T47D (cell line): Measurements from ENCODE around the gene CTSE.

GRCh38 chr1:204806851-204807138 lies 21.7 kb upstream of the NFASC start:
- RRBS = under 1% methylated on average over 2 of the region's 10 CpGs

DNA sequence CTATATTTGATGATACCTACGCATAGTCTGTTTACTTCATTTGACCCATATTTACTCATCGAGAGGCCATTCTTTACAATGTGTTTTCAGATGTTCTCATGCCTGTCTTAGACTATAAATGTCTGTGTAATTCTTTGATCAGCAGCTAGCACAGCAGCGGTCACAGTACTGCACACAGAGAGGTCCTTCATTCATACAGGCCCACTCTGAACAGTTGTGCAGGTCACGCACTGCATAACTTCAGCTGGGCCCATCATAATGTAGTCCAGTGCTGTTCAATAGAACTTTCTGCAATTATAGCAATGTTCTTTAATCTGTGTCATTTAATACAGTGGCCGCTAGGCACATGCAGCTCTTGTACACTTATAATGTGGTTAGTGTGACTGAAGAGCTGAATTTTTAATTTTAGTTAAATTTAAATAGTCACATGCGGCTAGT lies 6.6 kb upstream of the NFASC start:
- RRBS = no CpG with 5 or more reads among the region's 6 CpGs

DNA sequence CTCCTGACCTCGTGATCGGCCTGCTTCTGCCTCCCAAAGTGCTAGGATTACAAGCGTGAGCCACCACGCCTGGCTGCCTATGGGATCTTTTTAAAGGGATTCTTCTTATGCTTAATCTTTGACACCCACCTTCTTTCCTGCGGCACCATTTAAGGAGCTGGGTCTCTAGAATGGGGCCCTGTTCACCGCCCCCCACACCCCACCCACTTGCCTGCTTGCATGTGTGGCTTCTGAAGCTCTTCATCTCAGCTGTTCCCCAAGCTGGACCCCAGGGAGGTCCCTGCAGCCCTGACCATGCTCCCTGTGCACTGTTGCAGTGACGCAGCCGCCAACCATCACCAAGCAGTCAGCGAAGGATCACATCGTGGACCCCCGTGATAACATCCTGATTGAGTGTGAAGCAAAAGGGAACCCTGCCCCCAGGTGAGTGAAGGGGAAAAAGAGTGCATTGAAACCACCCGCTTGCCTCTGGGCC lies 91.3 kb upstream of the CNTN2 start:
- RRBS = no CpG with 5 or more reads among the region's 12 CpGs

DNA sequence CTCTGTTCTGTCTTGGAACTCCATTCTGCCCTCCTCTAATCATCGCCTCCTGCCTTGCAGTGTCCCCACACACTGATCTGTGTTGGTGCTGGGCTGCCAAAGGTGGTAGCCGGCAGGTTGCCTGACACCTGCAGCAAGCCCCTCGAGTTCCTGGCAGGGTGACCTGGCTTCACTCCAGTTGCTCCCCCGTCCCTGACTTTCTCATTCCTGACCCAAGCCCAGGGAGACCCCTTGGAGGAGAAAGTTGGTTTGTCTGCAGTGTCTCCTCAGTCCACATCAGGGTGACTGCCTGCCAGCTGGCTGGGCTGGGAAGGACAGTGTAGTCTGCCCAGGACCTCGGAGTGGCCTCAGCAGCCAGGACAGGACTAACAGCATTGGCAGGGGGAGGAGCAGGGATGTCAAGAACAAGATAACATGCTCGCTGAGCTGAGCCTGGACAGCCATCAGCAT lies 83.8 kb upstream of the CNTN2 start:
- RRBS = no CpG with 5 or more reads among the region's 6 CpGs

DNA sequence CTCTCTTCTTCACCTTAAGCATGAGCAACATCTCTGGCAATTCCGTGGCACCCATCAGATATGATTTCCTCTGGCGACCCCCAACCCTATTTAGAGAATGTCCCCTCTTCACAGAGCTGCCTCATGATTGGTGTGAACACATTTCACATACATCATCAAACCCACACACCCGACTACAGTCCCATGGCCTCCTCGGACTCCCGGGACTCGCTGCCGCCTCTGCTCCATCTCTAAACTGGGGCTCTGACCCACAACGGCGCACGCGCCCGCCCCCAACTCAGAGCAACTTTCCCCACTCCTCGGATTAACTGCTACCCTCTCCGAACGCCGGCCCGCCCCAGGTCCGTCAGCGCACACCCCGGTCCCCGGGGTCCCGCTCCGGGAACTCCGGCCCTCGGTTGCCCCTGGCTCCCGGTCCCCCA lies 848 bp downstream of the DSTYK start:
- RRBS = 2% methylated on average over 8 of the region's 26 CpGs

- RRBS = no CpG with 5 or more reads among the region's 11 CpGs
Measured at GRCh38 chr1:205247319-205248072, 19.8 kb downstream of the TMCC2 start.

- RRBS = no CpG with 5 or more reads among the region's 10 CpGs
Measured at GRCh38 chr1:205270704-205271225, 43.0 kb downstream of the TMCC2 start.

DNA sequence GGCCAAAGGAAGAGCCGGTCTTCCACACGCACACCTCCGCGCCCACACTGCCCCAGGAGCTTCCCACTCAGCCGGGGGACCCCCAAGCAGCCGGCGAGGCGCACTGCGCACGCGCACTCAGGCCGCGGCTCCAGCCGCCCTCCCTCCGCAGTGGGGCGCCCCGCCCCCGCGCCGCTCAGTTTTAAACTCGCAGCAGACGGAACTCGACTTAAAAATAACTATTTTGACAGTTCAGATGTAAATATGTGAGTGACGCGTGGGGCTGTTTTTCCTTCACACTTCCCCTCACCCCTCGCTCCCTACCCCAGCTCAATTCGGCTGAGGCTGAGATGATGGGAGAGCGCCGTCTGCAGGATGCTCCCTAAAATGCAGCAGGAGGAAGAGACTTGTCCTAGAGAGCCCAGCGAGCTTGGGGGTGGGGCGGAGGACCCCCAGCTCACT lies 8.8 kb upstream of the LEMD1 start:
- RRBS = 2% methylated on average over 5 of the region's 31 CpGs

- RRBS = no CpG with 5 or more reads among the region's 7 CpGs
Measured at GRCh38 chr1:205613029-205613780, 18.6 kb downstream of the ELK4 start.

- RRBS = no CpG with 5 or more reads among the region's 1 CpG
Measured at GRCh38 chr1:205703046-205703454, 22.7 kb upstream of the SLC45A3 start.

DNA sequence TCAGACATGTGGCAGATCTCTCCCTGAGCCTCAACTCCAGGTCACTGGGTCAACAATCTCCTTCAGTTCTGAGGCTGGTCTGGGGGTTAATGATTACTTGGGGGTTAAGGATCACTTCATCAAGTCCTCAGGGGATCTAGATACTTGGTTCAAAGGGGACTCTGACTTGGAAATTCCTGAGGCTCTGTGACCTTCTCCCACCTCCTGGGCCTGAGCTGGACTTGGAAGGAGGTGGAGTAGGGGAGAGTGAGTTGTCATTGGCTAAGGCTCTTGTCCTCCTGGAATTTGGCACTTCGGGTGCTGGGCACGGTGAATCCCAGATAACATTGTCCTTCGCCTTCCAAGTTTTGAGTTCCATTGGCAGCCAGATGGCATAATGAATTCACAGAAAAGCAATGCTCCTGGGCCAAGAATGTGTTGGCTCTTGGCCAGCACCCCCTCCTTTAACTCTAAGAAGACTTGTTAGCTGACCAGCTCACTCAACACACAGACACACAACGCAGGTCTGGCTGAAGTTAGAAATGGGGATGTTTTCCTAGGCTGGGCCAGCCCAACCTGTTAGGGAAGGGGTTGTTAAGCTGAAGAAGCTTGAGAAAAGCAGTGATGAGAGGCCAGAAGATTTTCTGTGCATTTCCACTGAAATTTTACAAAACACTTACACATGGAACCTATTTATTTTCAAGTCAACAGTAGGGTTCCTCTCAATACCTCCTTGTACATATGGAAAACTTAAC lies 29.7 kb downstream of the SLC26A9 start:
- RRBS = no CpG with 5 or more reads among the region's 4 CpGs

DNA sequence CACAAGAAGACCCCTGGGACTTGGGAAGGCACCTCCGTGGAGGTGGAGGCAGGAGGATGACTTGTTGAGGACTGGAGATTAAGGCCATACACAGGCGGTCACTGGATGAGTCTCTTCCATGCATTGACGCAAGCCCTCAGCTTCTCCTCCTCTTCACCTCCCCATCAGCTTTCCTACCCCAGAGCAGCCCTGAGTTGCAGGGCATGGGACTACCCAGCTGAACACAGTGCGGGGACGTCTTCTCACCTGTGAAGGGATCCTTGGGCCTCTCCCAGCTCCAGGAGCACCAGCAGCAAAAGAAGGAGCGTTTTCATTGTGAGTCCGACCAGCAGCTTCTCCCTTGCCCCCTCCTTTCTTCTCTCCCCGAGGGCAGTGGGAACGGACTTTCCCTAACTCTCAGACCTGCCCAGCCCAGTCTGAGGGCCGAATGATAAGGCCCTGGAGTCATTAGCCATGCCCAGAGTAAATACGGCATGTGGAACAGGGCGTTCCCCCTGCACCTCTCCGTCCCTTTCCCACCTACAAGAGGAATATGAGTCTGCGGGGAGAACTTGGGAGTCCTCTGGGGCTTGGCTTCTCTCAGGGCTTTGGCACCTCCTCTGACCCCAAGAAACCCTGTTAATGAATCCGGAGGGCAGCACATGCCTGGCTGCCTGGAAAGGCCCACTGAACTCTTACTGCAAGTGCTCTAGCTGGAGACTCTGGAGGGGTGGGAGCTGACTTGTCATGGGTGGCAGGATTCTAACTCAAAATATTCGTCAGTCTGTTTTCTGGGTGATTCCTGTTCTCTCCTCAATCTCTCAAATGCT lies at the start of gene CTSE:
TSS of gene CTSE (minus strand) at position 418 of the 809 bp plus-strand sequence.
- RRBS = no CpG with 5 or more reads among the region's 16 CpGs

DNA sequence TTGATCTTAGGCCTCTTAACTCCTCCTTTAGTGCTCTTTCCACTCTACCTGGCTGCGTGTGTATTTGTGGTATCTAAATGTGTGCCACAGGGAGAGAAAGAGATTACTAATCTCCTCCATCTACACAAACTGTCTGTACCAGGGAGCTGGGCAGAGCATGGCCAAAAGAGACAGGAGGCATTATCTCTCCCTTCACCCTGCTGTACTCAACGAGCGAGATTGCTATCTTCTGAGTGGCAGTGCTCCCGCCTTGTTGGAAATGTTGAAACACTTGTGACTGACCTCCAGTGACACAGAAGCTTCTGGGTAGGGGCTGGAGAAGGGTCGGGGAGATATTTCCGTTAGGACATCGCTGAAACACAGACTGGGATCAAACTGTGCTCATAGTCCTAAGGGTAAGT lies 30.3 kb downstream of the RHEX start:
- RRBS = no CpG with 5 or more reads among the region's 7 CpGs

GRCh38 chr1:206560075-206560417 lies 52.2 kb downstream of the EIF2D start:
- RRBS = no CpG with 5 or more reads among the region's 6 CpGs

DNA sequence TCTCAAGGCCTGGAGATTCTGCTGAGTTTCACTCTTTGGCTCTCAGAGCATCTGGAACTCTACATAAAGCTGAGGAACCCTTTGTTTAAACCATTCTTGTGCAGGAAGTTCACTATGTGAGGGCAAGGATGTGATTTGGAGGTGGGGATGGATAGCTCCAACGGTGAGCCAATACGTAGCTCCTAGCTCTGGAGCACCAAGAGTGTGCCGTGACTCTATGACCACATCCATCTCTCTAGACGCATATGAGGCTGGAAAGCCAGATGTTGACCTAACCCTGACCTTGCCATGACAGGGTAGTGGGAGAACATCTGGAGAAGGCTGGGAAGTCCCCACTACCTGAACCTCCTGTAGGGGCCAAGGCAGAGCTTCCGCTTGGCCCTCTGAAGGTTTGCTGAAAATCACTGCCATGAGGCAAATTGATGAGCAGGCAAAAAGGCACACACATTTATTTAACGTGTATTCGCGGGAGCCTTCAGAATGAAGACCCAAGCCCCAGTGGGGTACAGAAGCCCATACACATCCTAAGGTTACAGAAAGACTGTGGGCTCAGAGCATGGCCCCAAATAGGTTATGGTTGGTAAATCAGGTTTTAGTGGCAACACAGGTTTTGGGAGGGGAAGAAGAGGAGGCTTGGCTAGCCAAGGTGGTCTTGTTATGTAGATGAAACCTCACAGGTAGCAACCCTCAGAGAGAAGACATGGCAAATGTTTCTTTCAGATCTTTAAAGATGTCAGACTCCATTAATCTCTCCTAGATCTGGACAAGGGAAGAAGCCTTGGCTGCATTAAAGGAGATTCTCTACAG lies 43.3 kb downstream of the EIF2D start:
- RRBS = no CpG with 5 or more reads among the region's 8 CpGs

DNA sequence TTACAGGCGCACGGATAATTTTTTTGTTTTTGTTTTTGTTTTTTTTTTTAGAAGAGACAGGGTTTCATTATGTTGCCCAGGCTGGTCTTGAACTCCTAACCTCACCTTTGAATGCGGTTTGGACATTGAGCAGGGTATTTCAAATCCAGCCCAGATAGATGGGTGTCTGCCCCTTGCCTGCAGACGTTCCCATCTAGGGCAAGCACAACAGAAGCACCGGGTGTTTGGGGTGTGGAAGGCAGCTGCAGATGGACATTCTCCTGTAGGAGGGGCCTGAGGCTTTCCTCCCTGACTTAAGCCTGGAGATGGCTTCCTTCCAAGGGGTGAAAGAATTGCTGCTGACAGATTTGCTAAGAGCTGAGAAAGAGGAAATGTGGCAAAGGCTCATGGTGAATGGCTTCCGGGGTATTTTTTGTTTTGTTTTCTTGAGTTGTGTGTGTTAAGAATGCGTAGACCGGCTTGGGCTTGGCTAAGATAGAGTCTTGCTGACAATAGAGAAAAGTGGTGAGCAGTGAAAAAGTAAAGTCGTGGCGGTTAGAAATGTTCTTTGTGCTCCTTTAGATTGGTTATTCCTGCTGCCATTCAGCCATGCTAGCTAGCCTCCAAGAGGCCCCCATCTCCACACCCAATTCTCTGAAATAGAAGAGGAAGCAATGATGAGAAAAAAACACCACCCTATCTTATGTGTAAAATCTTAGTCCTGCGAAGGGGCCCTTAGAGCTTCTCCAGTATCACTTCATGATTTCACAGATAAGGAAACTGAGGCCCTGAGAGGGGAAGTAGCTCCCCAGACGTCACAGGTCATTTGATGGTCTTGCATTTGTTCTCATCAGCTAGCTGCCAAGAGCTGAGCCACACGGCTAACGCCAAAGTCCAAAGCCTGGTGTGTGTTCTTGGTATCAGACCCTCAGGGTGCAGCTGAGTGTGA lies 37.0 kb downstream of the EIF2D start:
- RRBS = 83% methylated on average over 1 of the region's 14 CpGs

DNA sequence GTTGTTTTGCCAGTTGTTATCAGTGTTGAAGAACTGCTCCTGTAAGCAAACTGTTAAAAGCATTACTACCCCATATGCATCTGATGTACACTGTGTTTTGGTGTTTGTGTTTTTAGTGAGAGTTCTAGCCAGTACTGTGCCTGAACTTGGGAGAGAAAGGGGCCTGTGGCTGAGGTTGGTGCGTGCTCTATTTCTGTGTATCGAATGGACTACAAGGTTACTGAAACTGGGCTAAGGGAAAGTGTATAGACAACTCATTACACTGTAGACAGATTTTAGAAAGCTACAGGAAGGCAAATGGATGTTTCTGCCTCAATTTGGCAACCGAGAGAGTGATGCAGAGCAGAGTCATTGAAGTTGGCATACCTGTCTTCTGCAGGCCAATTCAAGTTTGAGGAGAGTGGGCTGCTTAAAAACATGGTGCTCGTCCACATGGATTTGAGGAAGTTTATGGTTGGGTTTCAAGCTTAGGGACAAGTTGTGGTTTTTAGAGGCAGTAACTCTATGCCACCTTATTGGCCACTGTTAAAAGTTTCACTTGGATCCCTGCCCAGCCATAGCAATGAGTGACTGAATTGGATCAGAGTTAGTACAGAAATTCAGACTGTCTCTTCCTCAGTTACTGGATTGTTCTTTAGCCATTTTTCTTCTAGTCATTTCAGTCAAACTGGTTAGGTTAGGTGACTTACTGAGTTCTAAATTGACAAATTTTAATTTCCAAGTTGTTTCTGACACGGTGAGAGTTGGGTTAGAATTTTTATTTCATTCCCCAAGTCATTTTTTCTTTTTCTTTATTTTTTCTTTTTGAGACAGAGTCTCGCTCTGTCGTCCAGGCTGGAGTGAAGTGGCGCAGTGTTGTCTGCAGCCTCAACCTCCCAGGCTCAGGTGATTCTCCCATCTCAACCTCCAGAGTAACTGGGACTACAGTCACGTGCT lies 17.2 kb downstream of the DYRK3 start:
- RRBS = no CpG with 5 or more reads among the region's 9 CpGs

DNA sequence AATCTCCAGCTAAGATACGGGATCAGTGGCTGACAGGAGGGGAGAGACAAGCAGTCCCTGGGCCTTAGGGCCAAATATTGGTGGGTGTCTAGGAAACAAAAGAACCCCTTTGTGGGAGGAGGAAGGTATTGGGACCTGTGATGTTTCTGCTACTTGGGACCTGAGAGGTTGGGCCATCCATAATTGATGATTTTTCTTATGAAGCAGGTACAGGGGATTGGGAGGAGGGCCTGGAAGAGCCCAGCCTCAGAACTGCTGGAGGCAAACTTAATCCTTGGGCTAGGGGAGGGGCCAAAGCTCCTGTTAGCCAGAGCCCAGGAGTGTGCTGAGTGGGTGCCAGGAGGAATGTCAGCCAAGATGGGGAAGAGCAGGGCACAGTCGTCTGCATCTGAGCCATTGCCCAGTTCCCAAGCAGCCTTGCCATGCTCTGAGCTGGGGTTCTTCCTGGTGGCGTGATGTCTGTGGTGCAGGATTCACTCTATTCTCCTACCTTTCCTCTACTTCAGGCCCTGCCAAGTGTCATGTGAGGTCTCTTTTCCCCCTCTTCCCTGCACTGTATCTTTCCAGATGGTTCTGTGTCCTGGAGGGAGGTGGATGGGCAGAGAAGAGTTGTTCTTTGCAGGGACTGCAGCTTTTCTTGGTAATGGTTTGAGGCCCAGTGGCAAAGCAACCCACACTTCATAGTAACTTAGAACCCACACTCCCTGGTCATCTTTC lies 5.8 kb downstream of the MAPKAPK2 start:
- RRBS = no CpG with 5 or more reads among the region's 3 CpGs

GRCh38 chr1:206696669-206697403 lies 12.1 kb downstream of the MAPKAPK2 start:
- RRBS = no CpG with 5 or more reads among the region's 5 CpGs

DNA sequence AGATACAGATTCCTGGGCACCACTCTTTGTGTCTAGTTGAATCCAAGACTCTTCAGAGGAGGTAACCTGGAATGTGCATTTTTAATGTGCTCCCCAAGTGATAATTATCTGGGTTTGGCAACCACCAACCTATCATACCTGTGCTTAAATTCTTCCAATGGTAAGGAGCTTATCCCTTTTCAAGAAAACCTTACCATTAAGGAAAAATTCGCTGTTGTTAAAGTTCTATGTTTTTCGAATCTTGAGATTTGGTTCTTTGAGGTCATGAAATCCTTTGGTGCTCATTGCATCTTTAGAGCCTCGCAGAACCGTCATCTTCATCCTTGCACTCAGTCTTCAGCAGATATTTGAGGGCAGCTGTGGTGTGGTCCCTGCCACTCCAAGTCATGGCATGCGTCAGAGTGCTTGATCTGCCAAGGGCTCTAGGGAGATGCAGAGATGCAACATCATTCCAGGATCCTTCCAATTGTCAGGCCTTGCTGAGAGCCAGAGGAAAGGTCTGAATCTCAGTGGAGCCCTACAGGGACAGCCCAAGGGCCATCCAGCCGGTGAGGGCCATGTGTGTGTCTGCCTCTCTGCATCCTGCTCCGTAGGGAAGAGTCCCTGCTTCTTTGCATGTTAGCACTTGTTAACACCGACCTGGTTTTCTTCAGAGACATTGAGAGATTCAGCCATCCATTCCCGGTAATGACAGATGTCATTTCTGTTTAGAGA lies 17.4 kb downstream of the MAPKAPK2 start:
- RRBS = no CpG with 5 or more reads among the region's 9 CpGs